ENCODE data around the gene GRAMD1C.

DNA sequence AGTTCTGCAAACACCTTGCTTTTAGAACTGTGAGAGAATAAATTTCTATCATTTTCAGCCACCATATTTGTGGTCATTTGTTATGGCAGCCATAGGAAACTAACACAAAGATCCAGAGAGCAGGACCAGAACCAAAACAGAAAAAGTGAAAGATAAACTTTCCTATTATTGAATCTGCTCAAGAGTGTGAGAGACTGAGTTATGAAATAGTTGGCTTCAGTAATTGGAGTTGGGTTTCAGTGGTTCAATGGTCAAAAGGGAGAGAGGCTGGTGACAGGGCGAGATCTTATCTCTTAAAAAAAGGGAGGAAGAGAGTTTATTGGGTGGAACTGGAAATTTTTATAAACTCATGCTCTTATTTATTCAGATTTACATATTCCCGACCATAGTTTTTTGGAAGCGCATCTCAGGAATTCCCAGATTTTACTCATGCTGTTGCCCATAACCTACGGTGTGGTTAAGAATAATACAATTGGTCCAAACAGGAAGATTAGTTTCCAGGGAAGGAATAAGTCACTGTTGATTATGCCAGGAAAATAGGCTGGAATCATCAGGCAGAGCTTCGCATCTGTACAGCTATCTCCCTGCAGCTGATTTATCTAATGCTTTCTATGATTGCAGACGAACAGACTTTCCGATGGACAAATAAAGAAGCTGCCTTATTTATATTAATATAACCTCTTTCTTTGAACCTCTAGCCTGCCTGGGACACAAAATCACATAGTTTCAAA lies 41.4 kb downstream of the CD200 start:
- PRO-cap: no peak
- RRBS, 2 experiments: no CpG with 5 or more reads among the region's 7 CpGs

DNA sequence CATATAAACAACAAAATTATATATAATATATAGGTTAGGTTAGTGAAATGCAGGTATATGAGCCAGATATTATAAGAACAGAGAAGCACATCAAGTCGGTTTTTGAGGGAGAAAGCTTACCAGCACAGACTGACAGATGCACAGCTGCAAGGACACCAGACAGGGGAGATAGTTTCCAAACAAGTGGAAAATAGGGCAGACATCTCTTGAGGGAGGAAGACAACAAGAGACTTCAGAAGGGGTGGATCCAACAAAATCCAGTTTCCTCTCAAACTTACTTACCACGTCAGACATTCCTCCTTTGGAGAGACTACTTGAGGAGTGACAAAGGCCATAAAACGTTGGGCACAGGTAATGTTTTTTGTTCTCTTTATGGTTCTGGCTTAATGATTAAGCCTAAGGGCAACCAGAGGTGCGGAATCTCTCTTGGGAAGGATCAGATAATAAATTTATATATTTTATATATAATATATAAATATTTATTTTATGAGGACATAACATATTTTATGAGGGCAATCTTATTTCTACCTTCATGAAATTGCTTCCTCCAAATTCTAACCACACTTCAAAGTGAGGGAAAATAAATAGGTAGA lies 76.1 kb downstream of the CD200 start:
- PRO-cap: no peak
- RRBS, 2 experiments: no CpG with 5 or more reads among the region's 4 CpGs

DNA sequence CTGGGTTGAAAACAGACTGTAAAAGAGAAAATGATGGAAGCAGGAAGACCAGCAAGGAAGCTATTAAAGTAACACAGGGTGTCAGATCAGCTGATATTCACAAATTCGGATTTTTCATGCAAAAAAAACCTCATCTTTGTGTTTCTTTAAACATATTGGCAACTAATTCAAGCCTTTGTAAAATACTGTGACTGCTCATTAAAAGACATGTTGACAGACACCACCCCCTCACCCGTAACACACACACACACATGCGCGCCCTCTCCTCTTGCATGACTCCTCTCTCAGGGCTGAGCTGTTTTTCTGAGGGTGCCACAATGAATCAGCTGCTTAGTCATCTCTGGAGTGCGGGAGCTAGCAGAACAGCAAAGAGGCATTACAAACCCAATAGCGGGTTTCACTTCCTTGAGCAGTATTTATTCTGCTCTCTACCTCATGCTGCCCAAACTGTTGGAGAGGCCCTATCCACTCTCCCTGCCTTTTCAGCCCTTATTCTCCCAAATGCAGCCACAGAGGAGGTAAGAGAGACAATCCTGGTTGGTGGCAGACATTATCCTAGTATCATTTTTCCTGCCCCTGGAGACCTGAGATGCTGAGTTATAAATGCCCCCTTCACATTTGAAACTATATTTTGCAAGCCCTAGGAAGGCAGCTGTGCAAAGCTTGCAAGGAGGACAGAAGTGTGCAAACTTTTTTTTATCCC lies 35.9 kb upstream of the CCDC80 start:
- PRO-cap: no peak
- RRBS, 2 experiments: no CpG with 5 or more reads among the region's 6 CpGs

- PRO-cap: no peak
- RRBS, 2 experiments: no CpG with 5 or more reads among the region's 1 CpG
Observed at GRCh38 chr3:112812877-112813167, 33.8 kb downstream of the CD200R1L start.

- PRO-cap: no peak
- RRBS, 2 experiments: no CpG with 5 or more reads among the region's 17 CpGs
Observed at GRCh38 chr3:113250397-113251005, 39.1 kb downstream of the BOC start.

GRCh38 chr3:113285099-113286172 lies 74.1 kb downstream of the BOC start:
- PRO-cap: no peak
- RRBS, 2 experiments: no CpG with 5 or more reads among the region's 13 CpGs

DNA sequence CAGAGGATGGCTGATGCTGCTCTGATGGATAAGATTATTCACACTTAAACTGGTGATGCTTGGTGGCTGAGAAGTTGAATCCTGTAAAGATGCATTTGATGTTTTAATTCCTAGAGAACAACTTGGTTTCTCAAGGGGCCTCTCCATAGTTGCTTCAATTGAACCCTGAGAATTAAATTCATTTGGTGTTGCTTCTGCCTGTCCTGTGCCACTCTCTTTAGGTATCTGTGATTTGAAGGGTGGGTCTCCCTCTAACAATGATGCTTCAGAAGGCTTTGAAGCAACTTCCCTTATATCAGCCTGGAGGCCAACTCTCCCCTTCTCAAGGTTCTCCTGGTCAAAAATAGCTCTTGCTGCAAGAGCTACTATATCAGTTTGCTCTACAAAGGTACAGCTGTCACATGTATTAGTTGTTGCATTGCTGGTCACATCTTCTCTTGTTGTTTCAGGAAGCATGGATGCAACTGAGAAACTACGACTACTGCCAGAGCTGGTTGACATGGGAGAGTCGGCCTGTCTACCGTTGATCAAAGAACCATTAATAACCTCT lies 38.4 kb downstream of the USF3 start:
- PRO-cap: no peak
- RRBS, 2 experiments: no CpG with 5 or more reads among the region's 3 CpGs

DNA sequence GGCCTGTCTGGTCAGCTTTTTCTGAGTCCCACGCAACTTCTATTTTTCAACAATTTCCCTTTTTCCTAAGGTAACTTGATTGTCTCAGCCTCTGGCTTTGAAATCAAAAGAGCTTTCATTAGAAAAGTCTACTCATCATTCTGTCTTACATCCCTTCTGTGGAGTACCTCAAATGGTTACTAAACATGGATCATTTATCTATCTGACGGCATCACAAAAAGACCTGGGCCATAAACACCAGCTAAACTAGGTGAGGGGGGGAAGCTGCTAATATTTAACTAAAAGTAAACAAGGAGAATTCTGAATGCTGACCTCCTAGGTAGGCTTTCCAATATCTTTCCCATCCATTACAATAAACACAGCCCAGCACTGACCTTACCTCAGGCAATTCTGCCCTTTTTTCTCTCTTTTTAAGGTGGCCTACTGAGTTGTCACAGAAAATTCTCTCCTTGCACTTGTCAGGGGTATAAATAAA lies 33.2 kb downstream of the USF3 start:
- PRO-cap: no peak
- RRBS, 2 experiments: no CpG with 5 or more reads among the region's 2 CpGs

DNA sequence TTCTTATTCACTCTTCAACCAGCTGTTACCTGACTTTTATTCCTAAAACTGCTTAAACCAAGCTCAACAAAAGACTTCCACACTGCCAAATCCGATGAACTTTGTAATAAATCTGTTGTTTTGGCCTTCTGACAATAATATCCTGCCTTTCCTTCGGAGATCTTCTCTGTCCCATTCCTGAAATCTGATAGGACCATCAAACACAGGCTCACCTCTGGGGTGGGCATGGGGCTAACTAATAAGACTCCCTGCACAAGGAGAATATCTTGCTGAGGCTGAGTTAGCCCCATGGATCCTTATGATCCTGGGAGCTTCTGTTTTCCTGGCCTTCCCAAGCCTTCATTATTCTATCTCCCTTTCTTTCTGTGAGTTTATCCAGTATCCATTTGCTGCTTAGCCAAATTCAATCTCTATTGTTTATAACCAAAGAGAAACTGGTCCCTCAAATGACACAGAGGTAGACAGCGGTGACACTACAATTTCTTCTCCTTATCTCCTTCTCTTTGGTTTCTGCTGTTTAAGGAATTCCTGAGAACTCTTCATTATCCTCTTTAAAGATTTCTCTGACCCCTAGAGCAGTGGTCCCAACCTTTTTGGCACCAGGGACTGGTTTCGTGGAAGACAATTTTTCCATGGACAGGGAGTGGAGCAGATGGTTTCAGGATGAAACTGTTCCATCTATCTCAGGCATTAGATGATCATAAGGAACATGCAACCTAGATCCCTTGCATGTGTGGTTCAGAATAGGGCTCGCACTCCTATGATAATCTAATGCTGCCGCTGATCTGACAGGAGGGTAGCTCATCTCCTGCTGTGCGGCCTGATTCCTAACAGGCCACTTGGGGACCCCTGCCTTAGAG lies 4.9 kb downstream of the USF3 start:
- PRO-cap: no peak
- RRBS, 2 experiments: no CpG with 5 or more reads among the region's 7 CpGs

- PRO-cap: no peak
- RRBS, 2 experiments: no CpG with 5 or more reads among the region's 21 CpGs
Observed at GRCh38 chr3:113697075-113697947, 869 bp upstream of the USF3 start.

DNA sequence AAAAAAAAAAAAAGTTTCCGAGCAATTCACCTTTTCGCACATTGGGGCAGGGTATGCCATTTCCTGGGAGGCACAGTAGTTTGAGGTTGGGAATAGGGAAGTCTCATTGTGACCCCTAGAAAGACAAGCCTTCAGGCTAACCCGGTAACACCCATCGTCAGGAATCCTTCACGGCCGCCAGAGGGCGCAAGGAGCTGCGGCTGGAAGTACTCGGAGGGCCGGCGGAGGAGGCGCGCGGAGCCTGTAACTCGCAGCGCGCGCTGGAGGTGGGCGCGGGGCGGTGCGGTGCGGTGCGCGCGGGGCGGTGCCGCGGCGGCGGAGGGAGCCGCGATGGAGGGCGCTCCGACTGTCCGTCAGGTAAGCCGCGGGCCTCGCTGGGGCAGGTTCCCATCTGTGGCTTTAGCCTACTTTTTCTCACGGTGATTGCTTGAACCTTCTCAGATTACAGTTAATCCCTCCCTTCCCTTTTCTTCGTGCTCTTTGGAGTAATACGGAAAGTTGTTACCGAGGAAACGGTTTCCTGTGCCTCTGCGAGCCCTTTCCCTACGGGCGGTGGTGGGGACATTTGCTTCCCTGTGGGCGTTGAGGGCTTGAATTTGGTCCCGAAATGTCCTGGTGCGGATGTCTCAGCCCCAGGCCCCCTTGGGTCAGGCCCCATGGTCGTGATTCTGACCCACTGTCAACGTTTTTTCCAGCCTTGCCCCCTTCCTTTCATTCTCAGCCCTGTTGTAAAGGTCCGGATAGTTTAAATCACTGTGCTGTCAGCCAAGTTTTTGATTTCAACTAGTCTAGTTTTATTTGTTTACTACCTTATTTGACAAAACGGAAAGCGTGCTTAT lies at the start of gene GRAMD1C:
GRAMD1C (plus strand) TSS at position 209 of the 839 bp plus-strand sequence.
- PRO-cap: no peak
- RRBS, 2 experiments: under 1 to 3% methylated on average over 8 of the region's 55 CpGs

DNA sequence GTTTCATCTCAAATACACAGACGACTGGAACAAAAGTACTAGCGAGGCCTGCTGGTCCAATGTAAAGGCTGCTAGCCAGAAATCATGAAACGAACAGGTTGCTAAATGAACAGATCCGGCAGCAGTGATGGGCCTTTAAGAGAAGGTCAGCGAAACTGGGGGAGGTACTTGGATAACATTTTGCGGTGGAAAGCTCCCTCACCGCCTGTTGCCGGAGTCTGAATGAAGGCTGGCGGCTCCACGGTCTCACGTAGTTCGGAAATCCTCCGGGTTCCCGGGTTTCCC lies 560 bp upstream of the ZDHHC23 start:
- PRO-cap: no peak
- RRBS, 2 experiments: under 1 to 3% methylated on average over 8 to 10 of the region's 14 CpGs

GRCh38 chr3:113985061-113986107 lies 37.6 kb downstream of the ZDHHC23 start:
- PRO-cap: no peak
- RRBS, 2 experiments: no CpG with 5 or more reads among the region's 6 CpGs

DNA sequence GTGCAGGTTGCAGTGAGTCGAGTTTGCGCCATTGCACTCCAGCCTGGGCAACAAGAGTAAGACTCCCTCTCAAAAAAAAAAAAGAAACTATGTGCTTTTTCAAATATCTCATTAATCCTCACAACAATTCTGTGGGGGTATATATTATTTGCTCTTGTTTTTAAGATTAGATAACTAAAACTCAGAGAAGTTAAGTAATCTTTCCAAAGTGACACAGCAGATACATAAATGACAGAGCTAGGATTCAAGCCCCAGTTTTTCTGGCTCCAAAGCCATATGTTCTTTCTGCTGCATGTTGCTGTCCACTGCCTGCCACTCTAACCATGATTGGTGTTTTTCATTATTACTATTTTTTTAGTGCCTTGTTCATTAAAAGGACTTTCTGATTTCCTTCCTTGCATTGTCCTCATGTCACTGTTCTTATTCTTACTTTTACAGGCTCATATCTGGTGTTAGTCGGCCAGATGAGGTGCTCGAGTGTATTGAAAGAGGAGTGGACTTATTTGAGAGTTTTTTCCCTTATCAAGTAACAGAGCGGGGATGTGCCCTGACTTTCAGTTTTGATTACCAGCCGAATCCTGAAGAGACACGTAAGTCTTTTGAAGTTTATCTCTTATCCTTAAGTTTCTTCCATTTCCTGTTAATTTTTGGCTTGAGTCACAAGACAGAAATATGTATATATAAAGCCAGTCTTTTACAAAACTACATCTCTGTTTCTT lies 23.1 kb downstream of the QTRT2 start:
- PRO-cap: no peak
- RRBS, 2 experiments: no CpG with 5 or more reads among the region's 7 CpGs

GRCh38 chr3:114412266-114412978 lies 118.6 kb downstream of the TIGIT start:
- PRO-cap: no peak
- RRBS, 2 experiments: no CpG with 5 or more reads among the region's 5 CpGs

- PRO-cap: no peak
- RRBS, 2 experiments: no CpG with 5 or more reads among the region's 3 CpGs
Observed at GRCh38 chr3:114616909-114618027, 323.4 kb downstream of the TIGIT start.

GRCh38 chr3:114718597-114719282 lies 424.9 kb downstream of the TIGIT start:
- PRO-cap: no peak
- RRBS, 2 experiments: no CpG with 5 or more reads among the region's 3 CpGs

DNA sequence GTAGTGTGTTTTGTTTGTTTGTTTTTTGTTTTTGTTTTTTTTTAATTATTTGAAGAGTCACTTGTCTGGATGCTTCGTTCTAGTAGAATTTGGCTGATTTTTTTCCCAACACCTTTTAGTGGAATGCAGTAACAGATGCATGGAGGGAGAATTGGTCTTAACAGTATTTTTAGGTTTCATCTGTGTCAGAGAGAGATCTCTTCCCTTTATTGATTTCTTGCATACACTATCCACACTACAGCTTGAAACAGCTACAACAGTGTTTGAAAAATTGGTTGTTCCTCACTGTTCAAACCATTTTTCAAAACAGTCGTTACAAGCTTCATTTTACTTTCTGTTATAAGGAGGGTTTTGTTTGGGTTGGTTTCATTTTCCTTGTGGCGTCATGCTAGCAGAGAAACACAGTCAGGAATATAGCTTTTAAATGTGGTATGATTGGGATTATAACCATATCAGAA lies 400.7 kb downstream of the ZBTB20 start:
- PRO-cap: no peak
- RRBS, 2 experiments: no CpG with 5 or more reads among the region's 3 CpGs

GRCh38 chr3:114847423-114848291 lies 299.4 kb downstream of the ZBTB20 start:
- PRO-cap: no peak
- RRBS, 2 experiments: no CpG with 5 or more reads among the region's 7 CpGs

DNA sequence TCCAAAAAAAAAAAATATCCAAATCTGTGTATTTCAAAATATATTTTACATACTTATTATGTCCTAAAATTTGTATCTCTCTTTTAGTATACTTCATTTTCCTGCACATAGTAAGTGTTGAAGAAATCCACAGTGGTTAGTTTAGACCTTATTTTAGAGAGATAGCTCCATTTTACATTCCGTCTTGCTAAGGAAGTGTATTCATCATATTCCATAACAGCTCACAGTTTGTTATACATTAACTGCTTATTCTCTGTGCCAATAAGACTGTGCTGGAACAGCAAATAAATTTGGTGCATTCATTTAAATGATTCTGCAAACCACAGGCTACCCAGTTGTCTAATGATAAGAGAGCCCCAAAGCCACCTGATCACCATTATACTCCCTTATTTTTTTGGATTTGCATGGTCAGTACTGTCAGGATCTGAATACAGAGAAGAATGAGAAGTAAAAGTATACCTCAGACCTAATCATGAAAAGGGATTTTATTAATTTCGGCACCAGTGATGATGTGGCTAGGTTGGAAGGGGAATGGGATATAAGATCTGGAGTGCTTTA lies 255.0 kb downstream of the ZBTB20 start:
- PRO-cap: no peak
- RRBS, 2 experiments: no CpG with 5 or more reads among the region's 2 CpGs

Measured in astrocyte (in vitro differentiated cells and primary cell).